ENCODE measurements around the genes KRT7, KRT2 and ZNF740.

GRCh38 chr12:52210626-52210983 lies 18.8 kb upstream of the KRT80 start:
- RAMPAGE, total RNA, result no peak

DNA sequence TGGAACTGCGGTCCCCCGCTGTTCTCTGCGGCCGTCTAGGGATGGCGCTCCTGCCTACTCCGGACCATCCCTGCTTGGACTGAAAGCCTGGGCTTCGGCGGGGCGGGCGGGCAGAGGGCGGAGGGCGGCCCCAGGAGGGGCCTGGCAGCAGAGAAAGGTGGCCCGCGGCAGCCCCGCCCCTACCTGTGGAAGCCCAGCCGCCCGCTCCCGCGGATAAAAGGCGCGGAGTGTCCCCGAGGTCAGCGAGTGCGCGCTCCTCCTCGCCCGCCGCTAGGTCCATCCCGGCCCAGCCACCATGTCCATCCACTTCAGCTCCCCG lies at the start of gene KRT7:
KRT7 (plus strand) TSS at position 242 of the 319 bp plus-strand sequence.
- RAMPAGE, total RNA, result no peak

DNA sequence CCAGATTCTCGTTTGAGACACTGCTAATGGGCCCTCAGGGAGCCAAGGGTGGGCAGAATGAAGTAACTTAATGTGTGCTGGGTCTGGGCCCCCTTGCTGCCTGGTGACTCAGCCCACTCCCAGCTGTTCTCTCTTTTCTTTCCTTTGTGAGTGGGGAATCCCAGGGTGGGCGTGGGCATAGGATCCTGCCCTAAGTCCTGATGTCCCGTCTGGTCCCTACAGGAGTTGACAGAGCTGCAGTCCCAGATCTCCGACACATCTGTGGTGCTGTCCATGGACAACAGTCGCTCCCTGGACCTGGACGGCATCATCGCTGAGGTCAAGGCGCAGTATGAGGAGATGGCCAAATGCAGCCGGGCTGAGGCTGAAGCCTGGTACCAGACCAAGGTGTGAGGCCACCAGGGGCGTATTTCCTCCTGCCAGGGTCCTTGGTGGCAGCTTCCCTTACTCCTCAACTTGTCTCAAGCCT lies 8.2 kb downstream of the KRT7 start:
- RAMPAGE, total RNA, result no peak

DNA sequence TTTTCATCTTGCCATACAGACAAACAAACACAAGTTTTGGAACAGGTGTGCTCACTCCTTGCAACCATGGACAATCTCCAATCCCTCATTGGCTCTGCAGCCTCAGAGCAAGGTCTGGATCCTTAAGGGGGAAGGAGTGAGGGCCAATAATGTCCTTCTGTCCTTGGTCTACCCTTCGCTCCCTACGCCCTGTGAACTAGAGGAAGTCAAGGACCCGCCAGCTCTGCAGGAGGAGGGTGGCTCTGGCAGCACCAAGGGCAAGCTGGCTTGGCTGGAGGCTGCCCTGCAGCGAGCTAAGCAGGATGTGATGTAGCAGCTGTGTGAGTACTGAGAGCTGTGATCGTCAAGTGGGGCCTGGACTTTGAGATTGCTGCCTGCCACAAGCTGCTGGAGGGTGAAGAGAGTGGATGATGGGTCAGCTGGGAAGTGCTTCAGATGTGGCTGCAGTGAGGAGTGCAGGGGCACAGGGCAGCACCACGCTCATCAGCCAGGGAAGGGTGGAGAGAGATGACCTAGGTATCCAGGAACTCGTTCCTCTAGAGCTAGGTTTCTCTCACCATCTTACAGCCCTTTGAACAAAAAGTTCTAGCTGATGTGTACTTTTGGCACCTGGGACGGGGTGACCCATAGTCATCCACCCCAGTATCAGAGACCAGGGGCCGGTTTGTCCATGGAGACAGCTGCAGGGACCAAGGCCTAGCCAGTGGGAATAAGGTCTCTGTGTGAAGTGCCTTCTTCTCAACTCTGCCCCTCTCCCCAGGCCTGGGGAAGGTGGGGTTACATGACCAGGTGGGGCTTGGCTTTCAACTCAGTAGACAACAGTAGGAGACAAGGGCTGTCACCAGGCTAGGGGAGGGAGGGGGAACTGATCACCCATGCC lies 3.1 kb downstream of the KRT86 start:
- RAMPAGE, total RNA, result no peak

GRCh38 chr12:52287700-52288571 lies 3.4 kb downstream of the KRT81 start:
- RAMPAGE, total RNA, result no peak

GRCh38 chr12:52371177-52371589 lies 3.9 kb upstream of the KRT85 start:
- RAMPAGE, total RNA, result no peak

- RAMPAGE, total RNA, result no peak
These were observed 3.8 kb downstream of the KRT5 start for GRCh38 chr12:52516007-52517198.

GRCh38 chr12:52652029-52652488 lies at the start of gene KRT2:
KRT2 (minus strand) TSS chr12:52652211.
- RAMPAGE, total RNA, result no peak

DNA sequence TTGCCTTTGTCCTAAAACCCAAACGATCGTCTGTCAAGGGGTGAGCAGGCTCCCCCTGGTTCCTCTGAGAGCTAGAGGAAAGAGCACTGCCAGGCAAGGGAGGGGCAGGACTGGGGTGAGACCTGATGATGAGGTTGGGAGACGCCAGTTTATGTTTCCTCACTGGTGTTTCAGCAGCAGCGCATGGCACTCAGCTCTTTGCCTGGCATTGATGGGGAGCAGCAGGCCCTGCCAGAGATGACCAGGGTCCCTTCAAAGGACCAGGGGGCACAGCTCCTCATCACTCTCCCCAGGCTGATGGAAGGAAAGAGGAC lies 8.0 kb upstream of the KRT2 start:
- RAMPAGE, total RNA, result no peak

DNA sequence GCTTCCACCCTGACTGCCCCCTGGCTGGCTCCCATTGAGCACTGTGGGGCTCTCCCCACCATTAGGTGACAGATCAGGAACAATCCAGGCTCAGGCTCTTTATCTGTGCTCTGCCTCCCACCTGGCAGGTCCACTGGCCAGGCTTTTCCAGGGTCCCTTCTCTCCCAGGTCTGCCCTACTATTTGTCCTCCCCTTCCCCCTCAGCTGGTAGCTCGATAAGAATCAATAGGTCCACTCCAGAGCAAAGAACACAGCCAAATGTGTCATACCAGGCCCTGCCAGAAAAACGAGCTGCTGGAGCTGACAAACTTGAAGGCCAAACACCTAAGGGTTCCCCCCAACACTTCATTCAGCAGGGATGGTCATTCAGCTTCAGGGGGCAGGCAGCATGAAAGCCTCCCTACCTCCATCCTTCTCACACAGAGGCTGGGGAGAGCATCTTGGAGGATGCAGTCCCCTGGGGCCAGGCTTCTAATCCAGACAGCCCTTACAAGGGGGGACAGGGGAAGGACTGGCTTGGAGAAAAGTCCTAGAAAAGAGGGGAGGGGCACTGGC lies 2.0 kb upstream of the KRT18 start:
- RAMPAGE, total RNA, result no peak

DNA sequence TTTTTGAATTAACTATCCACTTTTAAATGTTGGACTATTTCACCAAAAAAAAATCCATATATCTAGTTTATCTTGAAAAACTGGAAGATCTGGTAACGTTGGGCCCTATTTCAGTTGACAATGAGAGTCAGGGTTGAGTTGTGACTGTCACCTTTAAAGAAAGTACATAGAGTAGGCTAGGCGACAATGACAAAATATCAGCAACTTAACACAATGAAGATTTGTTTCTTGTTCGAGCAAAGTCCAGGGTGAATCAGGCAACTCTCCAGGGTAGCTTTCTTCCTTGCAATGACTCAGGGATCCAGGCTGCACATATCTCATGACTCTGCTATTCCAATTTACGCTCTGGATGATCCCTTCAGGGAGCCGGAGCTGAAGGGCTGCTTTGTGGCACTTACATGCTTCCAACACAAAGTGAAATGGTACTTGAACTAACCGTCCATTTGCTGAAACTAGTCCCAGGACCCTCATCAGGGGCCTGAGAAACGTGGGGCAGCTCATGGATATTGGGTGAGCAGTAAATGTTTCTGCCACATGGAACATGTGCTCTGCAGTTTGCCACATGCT lies 13.2 kb upstream of the EIF4B start:
- RAMPAGE, total RNA, result no peak

- RAMPAGE, total RNA, result no peak
These were observed 9.3 kb upstream of the TNS2 start for GRCh38 chr12:53040456-53041119.

DNA sequence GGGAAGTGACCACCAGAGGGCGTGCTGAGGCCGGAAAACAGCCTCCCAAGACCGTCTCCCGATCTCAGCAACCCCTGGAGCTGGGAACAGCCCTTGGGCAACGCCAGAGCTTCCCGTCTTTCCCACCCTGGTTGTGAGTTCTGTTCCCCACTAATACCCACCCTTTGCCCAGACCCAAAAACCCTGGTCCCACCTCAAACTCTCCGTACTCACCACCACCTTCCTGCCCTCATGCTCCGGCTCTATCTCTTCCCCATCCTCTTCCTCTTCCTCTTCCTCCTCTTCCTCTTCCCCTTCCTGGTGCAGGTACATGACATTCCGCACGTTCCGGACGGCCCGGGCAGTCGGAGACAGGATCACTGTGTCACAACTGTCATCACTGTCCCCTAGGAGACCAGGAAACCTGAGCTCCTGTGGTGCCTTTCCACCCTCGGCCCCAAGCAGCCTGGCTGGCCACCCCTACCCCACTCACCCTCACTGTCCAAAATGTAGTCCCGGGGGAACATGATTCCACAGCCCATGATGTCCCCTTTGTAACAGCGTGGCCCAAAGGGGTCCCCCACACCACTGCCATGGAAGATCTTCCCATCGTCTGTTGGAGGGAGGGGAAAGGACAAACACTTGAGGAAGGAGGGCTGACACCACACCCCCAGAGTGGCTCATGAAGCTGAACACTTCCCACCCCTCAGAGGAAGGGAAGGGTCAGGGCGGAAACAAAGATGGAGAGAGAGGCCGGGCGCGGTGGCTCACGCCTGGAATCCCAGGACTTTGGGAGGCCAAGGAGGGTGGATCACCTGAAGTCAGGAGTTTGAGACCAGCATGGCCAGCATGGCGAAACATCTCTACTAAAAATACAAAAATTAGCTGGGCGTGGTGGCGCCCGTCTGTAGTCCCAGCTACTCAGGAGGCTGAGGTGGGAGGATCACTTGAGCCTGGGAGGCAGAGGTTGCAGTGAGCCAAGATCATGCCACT lies 12.8 kb downstream of the SPRYD3 start:
- RAMPAGE, total RNA, result no peak

- RAMPAGE, total RNA, result no peak
These were observed 8.2 kb downstream of the SPRYD3 start for GRCh38 chr12:53070907-53071556.

- RAMPAGE, total RNA, result no peak
These were observed 7.5 kb downstream of the SPRYD3 start for GRCh38 chr12:53071702-53072151.

DNA sequence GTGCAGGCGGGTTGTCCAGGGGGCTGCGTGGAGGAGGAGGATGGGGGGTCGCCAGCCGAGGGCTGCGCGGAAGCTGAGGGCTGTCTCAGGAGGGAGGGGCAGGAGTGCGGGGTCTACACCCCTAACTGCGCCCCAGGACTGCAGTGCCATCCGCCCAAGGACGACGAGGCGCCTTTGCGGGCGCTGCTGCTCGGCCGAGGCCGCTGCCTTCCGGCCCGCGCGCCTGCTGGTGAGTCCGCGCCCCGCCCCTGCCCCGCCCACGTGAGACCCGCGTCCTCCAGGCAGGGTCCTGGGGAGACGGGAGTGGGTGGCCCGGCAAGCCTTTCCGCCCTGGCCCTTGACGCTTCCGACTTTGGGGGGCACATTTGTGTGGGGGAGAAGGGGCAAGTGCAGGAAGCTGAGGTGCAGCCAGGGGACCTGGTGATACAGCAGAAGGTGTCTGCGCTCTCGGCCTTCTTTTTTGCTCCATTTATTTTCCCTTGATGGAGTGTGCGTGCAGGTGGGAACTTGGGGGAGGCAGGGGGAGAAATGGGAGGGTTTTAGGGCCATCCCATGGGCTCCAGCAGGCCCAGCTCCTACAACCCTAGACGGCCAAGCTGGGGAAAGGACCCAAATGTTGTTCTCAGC lies 469 bp downstream of the IGFBP6 start:
- RAMPAGE, total RNA, result no peak

DNA sequence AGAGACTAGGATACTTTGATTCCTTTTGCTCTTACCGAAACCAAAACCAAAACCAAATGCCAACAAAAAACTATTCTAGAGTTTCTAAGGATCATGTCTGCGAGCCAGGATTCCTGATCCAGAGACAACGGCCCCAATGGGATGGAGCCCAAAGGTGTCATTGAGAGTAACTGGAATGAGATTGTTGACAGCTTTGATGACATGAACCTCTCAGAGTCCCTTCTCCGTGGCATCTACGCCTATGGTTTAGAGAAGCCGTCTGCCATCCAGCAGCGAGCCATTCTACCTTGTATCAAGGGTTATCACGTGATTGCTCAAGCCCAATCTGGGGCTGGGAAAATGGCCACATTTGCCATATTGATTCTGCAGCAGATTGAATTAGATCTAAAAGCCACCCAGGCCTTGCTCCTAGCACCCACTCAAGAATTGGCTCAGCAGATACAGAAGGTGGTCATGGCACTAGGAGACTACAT lies 27.3 kb upstream of the ZNF740 start:
- RAMPAGE, total RNA, result no peak

DNA sequence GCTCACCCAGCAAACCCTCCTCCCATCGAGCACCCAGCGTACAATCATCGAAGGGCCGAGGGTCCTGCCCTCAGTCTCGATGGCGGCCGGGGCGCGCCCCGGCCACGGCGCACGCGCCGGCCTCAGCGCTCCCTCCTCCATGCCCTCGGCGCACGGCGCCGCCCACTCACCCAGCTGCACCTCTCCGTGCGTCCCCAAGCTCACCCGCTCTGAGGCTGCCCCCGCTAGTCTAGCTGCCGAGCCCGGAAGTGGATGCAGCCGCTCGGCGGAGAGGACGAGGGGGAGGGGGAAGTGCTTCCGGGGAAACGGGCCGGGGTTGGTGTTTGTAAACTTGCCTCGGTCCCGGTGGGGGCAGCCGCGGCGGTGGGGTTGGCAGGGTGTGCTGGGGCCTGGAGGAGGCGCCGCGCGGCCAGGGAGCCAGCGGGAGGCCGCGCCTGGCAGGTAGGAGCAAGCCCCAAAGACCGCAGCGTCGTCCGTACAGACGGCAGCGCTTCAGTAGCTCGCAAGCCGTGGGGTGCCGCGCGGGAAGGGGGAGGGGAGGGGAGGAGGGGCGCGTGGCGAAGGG lies at the start of gene ZNF740:
ZNF740 (plus strand) TSS at position 326 of the 565 bp plus-strand sequence.
- RAMPAGE, total RNA, result no peak

GRCh38 chr12:53225397-53226288 lies 6.4 kb downstream of the RARG start:
- RAMPAGE, total RNA, result no peak

DNA sequence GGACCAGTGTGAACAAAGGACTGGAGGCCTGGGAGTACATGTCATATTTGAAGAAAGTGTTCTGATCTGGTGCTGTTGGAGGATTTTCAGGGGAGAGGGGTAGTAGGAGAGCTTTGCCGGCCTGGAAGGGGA lies 205 bp upstream of the ENSG00000283536 start:
- RAMPAGE, total RNA, result no peak

Data from foreskin keratinocyte (primary cell).